Right atrium auricular region (tissue), 2 donors: Measurements from ENCODE around the gene SEC16A.

- PRO-cap = no peak
- RAMPAGE, long total RNA, 2 experiments = no peak in any of the 2 experiments
Measured at GRCh38 chr9:135989885-135990395, 28.8 kb upstream of the UBAC1 start.

- PRO-cap = no peak
- RAMPAGE, long total RNA, 2 experiments = no peak in any of the 2 experiments
Measured at GRCh38 chr9:136009781-136010718, 48.9 kb upstream of the UBAC1 start.

DNA sequence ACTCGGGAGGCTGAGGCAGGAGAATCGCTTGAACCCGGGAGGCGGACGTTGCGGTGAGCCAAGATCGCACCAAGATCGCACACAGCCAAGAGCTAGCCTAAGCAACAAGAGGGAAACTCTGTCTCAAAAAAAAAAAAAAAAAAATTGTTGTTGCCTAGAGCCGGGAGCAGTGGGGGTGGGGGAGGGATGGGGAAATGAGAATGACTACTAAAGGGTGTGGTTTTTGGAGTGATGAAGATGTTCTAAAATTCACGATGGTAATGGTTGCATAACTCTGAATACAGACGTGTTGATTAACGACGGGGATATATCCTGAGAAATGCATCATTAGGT lies 28.0 kb downstream of the NACC2 start:
- PRO-cap = no peak
- RAMPAGE, long total RNA, 2 experiments = no peak in any of the 2 experiments

- PRO-cap = unidirectional peak, plus-strand start at chr9:136099121
- RAMPAGE, long total RNA, 2 experiments = no peak in any of the 2 experiments
Measured at GRCh38 chr9:136098764-136099260, 3.7 kb upstream of the NACC2 start.

GRCh38 chr9:136231537-136232377 lies 13.9 kb downstream of the QSOX2 start:
- PRO-cap = bidirectional peak, plus-strand start at chr9:136232198, minus-strand start at chr9:136232076
- RAMPAGE, long total RNA, 2 experiments = no peak in any of the 2 experiments

- PRO-cap = no peak
- RAMPAGE, long total RNA, 2 experiments = no peak in any of the 2 experiments
Measured at GRCh38 chr9:136295493-136295983, 8.4 kb downstream of the CCDC187 start.

DNA sequence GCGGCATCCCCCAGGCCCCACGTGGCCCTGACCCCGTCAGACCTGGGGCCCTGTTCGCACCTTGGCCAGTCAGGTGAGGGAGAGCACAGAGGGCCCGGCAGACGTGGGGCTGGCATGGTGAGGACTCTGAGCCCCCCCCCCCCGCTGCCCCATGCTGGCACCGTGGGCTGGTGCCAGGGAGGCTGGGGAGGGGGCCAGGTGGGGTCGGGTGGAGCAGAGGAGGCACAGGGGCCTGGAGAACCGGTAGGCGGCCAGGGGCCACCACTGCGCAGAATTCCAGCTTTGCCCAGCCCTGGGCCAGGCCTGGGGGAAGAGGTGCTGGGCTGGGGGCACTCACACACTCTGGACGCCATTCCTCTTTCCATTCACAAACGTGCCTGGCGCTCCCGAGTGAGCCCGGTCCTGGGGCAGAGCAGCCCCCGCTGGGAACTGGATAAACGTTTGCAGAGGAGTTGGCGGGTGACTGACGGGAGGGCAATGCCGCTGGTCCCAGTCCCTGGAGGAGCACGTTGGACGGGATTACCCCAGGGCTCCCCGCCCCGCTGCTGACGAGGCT lies 4.0 kb downstream of the GPSM1 start:
- PRO-cap = no peak
- RAMPAGE, long total RNA, 2 experiments = no peak in any of the 2 experiments

DNA sequence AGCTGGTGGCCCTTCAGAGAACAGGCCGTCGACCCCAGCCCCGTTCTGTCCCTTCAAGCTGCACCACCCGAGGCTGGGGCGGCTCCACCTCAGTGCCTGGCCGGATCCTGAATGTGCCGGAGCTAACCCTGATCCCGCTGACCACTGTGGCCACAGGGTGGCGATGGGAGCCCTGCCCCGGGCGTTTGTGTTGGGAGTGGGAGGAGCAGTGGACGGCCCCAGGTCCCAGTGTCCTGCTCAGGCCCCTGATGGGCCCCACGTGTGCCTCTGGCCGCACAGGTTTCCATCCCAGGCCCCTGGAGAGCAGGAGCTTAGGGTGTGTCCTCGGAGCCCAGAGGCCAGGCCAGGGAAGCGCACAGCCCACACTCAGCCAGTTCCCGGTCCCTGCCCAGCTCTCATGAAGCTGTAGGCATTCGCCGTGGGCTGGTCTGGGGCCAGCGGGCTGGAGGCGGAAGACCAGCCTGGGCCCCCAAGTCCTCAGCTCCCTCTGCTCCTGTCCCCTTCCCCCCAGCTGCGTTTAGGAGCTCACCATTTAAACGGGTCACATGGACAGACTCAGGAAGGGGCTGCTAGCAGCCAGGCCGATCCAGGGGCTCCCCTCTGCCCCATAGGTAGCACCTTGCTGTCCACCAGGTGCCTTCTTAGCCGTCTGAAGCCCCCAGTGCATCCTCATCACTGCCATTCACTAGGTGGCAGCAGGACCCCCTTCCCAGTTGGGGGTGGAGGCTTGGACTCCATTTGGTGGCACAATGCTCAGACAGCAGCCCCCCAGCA lies 17.5 kb downstream of the DNLZ start:
- PRO-cap = bidirectional peak, plus-strand start at position 335 of the sequence, minus-strand start at position 115 of the sequence
- RAMPAGE, long total RNA, 2 experiments = no peak in any of the 2 experiments

DNA sequence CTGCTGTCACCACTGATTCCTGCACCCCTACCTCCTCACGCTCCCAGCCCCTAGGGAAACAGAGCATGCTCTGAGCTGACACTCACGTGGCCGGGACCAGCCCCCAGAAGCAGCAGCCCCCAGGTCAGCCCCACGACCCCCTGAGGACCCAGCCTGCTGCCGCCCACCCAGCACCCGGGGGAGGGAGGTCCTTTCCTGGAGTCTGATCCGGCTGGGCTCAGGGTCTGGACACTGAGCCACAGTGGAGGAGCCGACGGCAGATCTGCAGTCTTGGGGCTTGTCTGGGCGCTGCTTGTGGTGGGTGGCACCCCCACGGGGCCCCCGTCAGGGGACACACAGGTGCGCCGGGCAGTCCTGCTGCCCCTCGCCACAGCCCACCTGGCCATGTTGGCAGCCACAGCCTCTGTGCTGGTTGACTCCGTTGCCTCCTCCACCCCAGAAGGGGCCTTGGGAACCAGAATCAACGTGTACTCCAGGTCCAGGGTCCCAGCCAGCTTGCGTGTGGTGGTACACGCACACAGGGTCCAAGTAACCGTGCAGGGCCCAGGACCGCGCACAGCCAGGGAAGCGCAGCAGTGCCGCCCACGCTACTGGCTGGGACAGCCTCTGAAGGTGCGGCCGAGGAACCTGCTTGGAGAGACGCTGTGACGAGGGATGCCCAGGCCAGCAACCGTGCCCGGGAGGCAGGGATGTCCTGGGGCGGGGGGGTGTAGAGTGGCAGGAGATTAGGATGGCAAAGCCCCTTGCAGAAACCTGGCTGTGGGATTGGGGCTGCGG lies 3.6 kb downstream of the DNLZ start:
- PRO-cap = no peak
- RAMPAGE, long total RNA, 2 experiments = no peak in any of the 2 experiments

DNA sequence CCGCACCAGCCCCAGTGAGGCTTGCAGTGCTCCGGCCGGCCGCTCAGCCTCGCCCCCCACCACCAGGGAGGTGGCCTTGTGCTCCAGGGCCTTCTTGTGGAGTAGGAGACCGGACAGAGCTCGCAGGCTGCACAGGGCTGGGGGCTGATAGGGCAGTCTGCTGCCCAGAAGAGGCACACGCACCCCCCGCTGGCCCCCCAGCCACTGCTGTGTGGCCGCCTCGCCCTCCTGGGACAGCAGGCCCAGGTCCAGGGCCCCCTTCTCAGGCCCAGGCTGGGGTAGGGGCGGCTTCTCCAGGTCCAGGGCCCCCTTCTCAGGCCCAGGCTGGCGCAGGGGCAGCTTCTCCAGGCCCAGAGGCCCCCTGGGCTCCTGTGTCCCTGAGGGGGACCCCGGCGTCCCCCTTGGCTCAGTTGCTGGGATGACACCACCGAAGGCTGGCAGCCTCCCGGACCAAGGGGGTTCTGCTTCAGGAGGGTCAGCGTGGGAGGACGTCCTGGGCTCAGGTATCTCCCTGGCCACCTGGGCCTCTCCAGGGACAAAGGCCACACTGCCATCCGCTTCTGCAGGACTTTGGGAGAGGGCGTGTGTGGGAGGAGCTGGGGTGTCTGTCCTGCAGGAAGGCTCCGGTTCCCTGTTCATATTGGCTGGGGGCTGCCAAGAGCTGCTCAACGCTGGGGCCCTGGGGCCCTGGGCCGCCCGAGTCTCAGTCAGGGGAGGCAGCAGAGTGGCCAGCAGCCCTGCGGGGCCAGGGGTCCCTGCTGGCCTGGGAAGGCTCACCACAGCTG lies 4.5 kb upstream of the CARD9 start:
- PRO-cap = no peak
- RAMPAGE, long total RNA, 2 experiments = no peak in any of the 2 experiments

- PRO-cap = no peak
- RAMPAGE, long total RNA, 2 experiments = no peak in any of the 2 experiments
Measured at GRCh38 chr9:136395073-136395543, 4.9 kb downstream of the SNAPC4 start.

DNA sequence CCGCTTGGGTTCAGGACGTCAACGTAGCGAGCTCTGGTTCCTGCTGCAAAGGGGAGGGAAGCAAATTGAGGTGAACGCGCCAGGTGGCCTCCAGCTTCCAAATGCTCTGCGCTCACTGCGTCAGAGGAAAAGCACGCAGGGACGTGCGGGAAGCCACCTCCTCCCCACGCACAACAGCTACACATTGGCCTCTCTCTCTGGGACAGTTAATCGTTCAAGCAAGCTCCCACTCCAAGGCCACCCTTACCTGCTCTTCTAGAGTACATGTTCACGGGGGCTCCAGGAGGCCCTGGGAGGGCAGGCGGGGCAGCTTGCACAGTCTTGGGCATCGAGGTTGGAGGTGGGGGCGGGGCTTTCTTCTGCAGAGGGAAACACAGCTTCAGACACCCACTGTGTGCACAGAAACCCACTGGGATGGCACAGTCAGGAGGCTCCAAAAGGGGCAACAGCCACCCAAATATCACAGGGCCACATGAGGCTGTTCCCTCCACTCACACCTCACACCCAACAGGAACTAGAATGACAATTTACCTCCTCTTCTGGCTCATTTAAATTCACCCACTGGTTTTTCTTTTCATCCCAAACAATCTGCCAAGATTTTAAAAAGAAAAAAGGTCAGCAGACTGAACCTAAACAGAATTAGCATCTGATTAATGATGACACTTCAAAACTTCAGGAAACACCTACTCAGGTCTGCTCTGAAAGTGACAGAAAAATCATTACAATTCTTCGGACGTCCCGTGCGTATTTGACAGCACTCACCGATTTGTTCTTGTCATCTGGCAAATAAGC lies 7.9 kb upstream of the INPP5E start:
- PRO-cap = no peak
- RAMPAGE, long total RNA, 2 experiments = no peak in any of the 2 experiments

DNA sequence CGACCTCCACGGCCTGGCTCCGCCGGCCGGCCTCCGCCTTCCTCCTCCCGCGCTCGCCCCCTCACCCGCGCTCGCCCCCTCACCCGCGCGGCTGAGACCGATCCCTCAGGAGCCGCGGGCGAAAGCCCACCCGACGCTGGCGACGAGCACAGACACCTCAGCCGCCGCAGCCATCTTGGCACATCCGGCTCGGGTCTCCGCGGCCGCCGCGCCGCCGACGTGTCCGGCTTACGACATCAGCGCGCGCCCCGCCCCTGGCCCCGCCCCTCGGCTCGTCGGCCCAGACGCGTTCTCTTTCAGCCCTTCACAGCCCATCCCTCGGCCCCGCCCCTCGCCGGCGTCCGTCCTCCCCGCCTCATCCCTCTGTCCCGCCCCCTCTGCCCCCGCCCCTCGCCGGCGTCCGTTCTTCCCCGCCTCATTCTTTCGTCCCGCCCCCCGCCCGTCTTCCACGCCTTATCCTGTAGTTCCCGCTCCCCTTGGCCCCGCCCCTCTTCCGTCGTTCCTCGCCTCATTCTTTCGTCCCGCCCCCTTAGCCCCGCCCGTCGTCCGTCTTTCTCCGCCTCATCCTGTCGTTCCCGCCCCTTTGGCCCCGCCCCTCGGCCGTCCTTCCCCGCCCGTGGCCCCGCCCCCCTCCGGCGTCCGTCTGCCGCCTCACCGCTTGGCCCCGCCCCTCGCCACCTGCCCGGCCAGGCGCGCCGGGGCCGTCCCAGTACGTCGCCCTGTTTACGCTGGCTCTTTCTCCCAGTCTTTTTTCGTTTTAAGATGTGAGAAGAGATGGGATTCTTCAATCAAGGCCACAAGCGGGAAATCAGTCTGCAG lies at the start of gene SEC16A:
Gene SEC16A (minus strand): TSS at position 186 of the 819 bp plus-strand sequence.
- PRO-cap = unidirectional peak, minus-strand start at position 186 of the sequence; unidirectional peak, plus-strand start at position 671 of the sequence
- RAMPAGE, long total RNA, 2 experiments = start-site peak on the minus strand in 2 of 2 experiments, centred at positions 199 to 209 of the sequence, 240 to 395 reads per replicate

GRCh38 chr9:136496420-136497571 lies 14.0 kb upstream of the SEC16A start:
- PRO-cap = no peak
- RAMPAGE, long total RNA, 2 experiments = no peak in any of the 2 experiments

- PRO-cap = no peak
- RAMPAGE, long total RNA, 2 experiments = no peak in any of the 2 experiments
Measured at GRCh38 chr9:136508996-136509760, 26.3 kb upstream of the SEC16A start.

GRCh38 chr9:136529663-136530292 lies 16.1 kb downstream of the NOTCH1 start:
- PRO-cap = no peak
- RAMPAGE, long total RNA, 2 experiments = no peak in any of the 2 experiments

- PRO-cap = no peak
- RAMPAGE, long total RNA, 2 experiments = no peak in any of the 2 experiments
Measured at GRCh38 chr9:136551158-136551777, 5.4 kb upstream of the NOTCH1 start.

- PRO-cap = bidirectional peak, plus-strand start at chr9:136665783, minus-strand start at chr9:136665823
- RAMPAGE, long total RNA, 2 experiments = start-site peak on the plus strand in 2 of 2 experiments, at chr9:136665765-136665808 at its widest, 67 to 97 reads per replicate
Measured at GRCh38 chr9:136665410-136666309, 2.9 kb downstream of the EGFL7 start.

DNA sequence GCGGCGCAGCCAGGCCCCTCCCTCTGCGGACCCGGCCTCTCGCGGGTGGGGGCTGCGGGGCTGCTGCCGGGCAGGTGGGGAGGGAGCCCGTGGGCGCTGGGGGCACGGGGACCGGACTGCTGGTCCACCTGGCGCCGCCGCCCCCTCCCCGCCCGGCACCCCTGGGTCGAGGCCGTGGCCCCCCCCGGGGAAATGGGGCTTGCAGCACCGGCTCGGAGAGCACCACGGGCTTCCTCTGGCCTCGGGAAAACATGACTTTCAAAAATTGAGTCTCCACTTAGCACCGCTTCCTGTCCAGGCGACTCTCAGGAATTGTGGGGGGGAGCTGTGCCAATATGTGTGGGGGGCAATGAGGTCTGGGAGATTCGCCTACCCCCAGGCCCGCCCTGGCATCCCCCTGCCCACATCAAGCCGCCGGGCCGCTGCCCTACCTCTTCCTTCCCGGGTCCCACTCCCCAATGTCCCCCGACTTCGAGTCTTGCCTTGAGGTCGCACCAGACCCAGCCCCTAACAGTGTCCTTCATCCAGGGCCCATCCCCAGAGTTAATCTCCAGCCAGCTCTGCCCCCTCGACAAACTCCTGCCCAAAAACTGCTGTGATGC lies 3.7 kb downstream of the EGFL7 start:
- PRO-cap = no peak
- RAMPAGE, long total RNA, 2 experiments = no peak in any of the 2 experiments

DNA sequence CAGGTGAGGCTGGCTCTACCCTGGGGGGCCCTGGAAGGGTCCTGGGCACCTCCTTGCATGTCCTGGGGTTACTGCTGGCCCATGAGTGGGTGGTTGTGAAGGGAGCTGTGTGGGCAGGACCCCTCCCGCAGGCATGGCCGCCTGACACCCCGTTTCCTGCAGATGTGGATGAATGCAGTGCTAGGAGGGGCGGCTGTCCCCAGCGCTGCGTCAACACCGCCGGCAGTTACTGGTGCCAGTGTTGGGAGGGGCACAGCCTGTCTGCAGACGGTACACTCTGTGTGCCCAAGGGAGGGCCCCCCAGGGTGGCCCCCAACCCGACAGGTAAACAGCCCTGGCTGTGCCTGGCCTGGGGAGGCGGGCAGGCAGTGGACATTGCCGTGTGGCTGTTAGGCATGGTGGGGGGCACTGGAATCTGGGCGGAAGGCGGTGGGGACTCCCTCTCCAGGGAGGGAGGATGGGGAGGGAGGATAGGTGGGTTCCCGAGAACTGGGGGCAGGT lies 7.3 kb downstream of the EGFL7 start:
- PRO-cap = no peak
- RAMPAGE, long total RNA, 2 experiments = no peak in any of the 2 experiments